SUDHL5 (cell line): ENCODE measurements around the gene LRRC37B.

DNA sequence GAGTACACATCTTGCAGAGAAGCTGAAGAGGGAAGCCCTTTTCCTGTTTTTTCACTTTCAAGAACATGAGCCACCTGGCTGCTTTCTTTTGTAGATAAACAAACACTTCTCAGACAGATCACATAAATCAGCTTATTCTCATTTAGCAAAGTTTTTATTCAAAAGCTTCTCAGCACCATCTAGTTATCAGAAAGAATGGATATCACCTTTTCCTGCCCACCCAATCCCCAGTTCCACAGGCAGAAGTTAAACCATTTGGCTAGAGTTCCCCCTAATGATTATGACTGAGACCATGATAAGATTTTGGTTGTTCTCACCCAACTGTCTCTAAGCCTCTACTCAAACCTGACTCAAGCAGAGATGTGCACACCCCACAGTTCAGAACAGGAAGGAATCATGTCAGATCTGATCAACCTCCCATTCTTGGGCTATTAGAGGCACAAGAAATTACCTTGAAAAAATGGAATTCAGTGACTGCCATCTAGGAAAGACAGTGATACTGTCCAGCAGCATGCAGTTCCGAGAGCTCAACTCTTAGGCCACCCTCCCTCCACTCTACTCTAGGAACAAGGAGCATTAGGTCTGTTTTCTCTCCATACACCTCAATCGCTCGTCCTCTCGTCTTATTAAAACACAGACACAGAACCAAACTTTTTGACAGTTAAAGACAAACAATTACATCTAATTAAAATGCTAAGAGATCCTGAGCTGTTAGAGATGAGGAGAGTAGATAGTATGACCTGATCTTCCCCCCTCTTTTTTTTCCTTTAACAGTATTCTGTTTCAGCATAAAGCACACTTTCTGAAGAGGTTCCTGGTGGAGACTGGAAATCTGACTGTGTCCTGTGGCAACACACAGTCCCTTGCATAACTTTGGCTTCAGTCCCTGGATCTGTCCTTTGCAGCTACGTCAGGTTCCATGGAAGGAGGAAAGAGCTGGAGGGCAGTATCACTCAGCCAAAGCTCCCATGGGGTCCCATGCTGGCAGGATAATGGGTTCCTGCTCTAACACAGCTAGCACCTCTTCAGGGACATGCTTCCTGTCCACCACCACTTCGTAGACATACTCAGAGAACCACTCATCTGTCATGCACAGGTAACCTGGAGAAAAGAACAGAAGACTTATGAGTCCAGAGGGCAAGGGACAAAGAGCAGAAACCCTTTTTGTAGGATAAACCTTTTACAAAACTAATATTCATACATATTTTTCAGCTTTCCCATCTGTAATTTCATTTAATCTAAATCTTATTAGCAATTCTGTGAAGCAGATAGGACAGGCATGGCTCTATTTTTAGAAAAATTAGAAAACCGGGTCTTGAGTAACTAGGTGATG is 13.0 kb upstream of the SLC6A4 start:
- PRO-cap: no peak

DNA sequence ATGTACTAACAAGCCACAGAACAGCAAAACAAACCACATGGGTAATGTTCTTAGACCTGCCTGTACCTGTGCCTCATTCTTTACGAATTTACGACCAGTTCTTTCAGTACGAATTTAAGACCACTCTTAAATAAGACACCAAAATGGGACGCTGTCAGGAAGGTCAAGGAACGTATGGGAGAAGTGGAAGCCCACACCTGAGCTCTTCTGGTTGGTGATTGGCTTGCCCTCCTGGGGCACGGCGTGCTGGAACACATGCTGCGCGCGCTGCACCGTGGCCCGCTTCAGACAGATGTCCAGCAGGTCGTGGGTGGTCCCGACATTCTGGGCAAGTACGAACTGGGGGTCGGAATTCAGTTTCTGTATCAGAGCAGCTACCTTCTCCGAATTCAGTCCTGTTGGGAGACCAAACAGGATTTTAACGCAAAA is 616 bp downstream of the BLMH start:
- PRO-cap: unidirectional peak, plus-strand start at position 287 of the sequence

GRCh38 chr17:30336766-30337105 is 2.9 kb upstream of the TMIGD1 start:
- PRO-cap: no peak

DNA sequence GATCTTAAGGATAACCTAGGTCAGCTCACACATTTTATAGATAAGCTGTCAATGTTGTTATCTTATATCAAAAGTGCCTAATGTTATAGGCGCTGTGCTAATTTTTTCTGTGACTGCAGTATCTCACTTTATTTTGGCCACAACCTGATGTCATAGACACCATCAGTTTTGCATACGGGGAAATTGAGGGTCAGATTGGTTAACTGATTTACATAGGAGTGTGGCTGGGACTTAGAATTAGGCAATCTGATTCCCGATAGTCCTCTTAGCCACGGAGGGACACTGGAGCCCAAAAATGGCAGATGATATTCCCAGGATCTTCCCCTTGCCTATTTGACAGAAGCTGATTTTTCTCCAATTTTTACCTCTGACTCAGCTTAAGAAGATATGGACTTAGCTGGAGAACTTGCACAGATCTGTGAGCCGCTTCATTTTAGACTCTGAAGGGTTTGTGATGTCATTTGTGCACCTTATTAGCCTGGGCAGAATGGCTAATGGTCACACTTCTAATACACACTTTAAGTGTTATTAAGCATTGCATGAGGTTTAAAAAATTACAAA is 1.4 kb downstream of the CPD start:
- PRO-cap: no peak

DNA sequence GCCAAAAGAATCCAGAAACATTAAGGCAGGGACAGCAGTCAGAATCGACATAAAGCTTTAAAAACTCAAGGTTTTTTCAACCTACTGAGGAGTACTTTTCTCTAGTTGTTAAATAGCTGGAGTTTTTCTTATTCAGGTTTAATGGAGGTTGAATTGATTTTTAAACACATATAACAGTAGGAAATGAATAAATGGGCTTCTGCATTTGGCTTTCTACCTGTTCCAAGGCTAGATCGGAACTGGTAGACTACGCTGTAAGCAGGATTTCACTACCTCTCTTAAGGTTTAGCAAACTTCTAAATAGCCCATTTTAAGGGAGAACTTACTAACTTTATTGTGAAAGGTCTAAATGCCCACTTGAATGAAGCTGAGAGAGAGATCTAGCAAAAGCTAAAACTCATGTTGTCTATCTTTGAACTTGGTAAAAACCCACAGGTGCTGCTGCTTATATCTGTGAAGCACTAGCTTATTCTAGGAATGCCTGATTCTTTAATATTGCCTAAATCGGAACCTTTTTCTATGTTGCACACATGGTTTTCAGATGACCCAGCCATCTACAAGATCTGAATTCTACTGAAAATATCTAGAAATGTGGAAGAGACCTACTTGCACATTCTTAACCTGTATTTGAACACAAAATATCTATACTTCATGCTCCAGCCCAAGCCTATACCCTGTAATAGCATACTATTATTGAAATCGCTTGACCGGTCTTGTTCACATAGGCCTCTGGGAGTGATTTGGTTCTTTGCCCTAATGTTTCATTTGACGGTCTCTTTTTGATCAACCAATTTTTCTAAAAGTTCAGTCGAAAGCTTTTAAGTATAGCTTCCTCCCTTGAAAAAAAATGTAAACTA is 11.8 kb upstream of the GOSR1 start:
- PRO-cap: no peak

DNA sequence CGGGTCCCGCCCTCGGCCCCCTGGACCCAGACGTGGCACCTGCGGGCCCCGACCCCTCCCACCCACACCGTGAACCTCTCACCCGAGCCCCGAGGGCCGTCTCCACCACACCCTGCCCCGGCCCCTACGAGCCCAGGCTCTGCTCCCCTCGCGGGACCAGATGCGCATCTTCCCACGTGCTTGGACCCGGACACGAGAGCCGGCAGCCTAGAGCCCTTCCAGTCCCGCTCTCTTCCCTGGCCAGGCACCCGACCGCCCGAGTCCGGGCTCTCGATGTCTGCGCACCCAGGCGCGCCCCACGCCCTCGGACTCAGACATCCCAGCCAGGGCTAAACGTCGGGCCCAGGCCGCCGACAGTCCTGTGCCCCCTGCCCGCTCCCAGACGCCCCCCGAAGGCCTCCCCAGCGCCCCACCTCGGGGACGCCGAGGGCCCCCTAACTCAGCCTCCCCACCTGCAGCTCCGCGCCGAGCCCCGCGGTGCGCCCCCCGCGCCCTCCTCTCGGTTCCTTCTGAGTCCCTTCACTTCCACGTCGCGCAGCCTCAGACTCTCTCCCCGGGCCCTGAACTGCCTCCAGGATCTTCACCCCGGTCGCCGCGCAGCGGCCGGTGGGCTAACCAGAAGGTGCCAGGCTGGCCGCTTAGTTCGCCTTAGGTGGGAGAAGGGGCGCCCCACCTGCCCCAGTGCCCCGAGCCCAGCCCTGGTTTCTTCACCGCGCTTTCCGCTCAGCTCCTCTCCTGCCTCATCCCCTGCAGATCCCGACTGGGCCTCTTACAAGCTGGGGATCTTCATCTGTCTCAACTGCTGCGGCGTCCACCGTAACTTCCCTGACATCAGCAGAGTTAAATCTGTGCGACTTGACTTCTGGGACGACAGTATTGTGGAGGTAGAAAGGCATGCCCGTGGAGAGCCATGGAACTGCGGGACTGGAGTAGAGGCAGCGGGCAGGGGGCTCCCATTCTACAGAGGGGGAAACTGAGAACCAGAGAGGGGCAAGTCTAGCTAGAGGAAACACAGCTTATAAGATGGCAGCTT is 758 bp downstream of the ADAP2 start:
- PRO-cap: no peak

- PRO-cap: no peak
These were observed 20.3 kb downstream of the RNF135 start for GRCh38 chr17:30991169-30991534.

- PRO-cap: no peak
These were observed 64.4 kb downstream of the OMG start for GRCh38 chr17:31232487-31233257.

- PRO-cap: bidirectional peak, plus-strand start at chr17:31310501, minus-strand start at chr17:31310424
These were observed 3.5 kb downstream of the EVI2B start for GRCh38 chr17:31310202-31310873.

DNA sequence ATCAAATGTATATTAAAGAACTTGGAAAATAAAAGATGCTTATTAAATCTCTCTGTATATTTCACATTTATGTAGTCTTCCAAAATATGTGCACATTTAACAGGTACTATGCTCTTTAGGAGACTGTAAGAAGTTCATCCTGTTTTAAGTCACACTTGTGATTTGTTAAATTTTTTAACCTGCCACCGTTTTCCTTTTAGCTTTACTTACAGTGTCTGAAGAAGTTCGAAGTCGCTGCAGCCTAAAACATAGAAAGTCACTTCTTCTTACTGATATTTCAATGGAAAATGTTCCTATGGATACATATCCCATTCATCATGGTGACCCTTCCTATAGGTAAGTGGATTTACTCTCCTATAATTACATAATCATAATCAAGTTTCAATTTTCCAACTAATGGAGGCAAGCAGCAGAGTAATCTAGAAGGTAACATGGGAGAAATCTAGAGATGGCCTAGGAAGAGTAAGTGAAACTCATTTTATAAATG is 28.6 kb upstream of the EVI2A start:
- PRO-cap: no peak

DNA sequence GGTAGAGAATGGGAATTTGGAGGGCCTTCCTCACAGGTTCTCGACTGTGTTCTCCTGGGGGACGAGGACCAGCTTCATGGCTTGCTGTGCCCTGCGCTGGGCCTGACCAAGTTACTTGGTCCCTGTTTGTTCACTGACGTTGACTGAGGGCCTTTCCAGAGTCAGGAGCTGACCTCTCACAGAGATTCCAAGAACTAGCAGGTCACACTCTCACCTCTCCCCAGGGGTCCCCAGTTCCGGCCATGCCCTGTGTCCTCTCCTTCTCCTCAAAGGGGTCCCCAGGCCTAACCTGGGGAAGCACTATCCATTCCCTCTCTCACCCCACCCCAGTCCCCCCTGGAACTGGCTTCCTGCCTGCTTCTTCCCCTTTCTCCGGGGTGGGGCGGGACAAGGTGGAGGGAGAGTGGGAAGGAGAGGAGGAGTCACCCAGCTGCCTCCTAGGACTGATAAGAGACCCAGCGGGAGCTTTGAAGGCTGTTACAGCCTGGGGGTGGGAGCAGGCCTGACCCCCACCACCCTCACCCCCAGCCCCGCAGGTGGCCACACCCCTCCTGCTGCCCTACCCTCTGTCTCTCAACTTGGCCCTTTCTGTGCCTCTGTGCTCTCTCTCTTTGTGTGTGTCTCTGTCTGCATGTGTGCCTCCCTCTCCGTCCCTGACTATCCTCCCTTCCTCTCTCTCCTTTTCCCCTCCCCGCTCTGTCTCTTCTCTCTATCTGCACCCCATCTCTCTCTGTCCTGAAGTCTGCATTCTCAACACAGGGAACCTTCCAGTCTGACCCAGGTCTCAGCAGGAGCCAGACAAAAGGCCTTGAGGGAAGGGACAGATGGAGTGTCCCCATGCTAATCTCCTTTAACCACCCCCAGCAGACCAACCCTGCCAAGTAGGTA is 65.9 kb downstream of the RAB11FIP4 start:
- PRO-cap: no peak

DNA sequence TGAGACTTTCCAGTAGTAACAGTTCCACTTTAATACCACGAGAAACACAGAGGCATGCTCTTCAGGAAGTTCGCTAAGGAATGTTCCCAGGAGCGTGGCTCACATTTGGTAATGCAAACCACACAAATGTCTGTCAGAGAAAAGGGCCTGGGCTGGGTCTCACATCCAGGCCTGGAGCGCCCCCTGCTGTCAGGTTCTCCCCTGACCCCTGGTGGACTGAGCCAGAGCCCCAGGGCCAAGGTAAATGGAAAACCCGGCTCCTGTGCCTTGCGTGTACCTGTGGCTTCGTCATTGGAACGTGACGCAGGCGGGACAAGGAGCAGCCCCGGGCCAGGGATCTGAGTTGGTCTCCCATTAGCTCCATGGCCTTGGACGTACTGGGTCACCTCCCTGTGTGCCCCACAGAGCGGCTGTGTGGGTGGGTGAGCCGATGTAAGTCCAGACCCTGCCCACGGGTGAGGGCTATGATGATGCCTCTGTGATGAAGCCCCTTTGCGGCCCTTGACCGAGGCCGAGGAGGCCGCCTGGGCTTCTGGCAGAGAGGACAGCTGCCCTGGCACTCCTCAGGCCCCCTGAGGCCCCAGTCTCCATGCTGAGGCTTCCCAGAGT is 134.0 kb downstream of the RAB11FIP4 start:
- PRO-cap: no peak

- PRO-cap: no peak
These were observed 168.3 kb downstream of the RAB11FIP4 start for GRCh38 chr17:31559460-31560568.

- PRO-cap: bidirectional peak, plus-strand start at chr17:32007397, minus-strand start at chr17:32007262
These were observed at the start of gene LRRC37B for GRCh38 chr17:32007001-32007520. TSS of gene LRRC37B (plus strand) at chr17:32007383.

GRCh38 chr17:32047042-32048127 is 40.2 kb downstream of the LRRC37B start:
- PRO-cap: no peak

- PRO-cap: no peak
These were observed 33.2 kb downstream of the RHBDL3 start for GRCh38 chr17:32298833-32299165.

- PRO-cap: no peak
These were observed 919 bp downstream of the C17orf75 start for GRCh38 chr17:32340967-32341541.

- PRO-cap: no peak
These were observed 275 bp downstream of the CDK5R1 start for GRCh38 chr17:32487192-32487343.

GRCh38 chr17:32511086-32511815 is 24.5 kb downstream of the CDK5R1 start:
- PRO-cap: no peak

DNA sequence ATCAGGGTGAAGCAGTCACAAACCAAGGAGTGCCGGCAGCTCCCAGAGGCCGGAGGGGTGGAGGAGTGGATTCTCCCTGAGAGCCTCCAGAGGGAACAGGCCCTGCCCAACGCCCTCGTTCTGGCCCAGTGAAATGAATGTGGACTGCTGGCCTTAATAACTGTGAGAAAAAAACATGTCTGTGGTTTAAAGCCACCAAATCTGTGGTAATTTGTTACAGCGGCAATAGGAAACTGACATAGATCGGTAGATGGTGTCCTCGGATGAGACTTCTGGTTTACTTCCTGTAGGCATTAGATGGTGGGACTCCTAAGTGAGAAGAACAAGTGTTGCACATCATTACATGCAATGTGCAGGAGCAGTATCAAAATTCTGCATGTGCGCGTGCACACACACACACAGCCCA is 42.0 kb downstream of the CDK5R1 start:
- PRO-cap: no peak